H9 (cell line): ENCODE results near the genes EVX1 and JAZF1.

- PRO-cap: no peak
Observed at GRCh38 chr7:26417354-26418478, 126.1 kb downstream of the SNX10 start.

DNA sequence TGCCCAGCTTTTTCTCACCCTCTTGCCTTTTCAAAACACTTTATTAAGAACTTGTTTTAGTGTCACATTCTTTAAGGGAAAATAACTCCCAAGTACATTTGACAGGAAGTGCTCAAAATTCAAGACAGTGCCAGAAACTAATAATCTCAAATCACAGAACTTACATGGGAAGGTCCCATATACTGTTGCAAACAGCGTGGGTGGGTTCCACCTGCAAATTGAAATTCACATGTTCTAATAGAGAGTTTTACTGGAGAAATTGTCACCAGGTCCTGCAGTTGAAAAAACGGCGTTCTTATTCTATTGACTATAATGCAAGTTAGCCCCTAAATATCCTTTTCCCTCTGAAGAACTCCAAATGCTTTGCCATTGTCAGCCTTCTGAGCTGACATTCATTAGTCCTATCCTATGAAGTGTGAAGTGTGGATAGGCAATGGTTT is 261.1 kb downstream of the SKAP2 start:
- PRO-cap: no peak

GRCh38 chr7:27087801-27088651 is 7.8 kb downstream of the HOXA1 start:
- PRO-cap: no peak

GRCh38 chr7:27108579-27109473 is 6.3 kb upstream of the HOXA2 start:
- PRO-cap: no peak

- PRO-cap: no peak
Observed at GRCh38 chr7:27138291-27139038, 5.0 kb downstream of the HOXA5 start.

GRCh38 chr7:27151452-27151879 is 917 bp downstream of the HOXA3 start:
- PRO-cap: no peak

- PRO-cap: no peak
Observed at GRCh38 chr7:27172495-27173571, 1.3 kb downstream of the HOXA10 start.

- PRO-cap: no peak
Observed at GRCh38 chr7:27180543-27181732, 4.1 kb downstream of the HOXA11 start.

DNA sequence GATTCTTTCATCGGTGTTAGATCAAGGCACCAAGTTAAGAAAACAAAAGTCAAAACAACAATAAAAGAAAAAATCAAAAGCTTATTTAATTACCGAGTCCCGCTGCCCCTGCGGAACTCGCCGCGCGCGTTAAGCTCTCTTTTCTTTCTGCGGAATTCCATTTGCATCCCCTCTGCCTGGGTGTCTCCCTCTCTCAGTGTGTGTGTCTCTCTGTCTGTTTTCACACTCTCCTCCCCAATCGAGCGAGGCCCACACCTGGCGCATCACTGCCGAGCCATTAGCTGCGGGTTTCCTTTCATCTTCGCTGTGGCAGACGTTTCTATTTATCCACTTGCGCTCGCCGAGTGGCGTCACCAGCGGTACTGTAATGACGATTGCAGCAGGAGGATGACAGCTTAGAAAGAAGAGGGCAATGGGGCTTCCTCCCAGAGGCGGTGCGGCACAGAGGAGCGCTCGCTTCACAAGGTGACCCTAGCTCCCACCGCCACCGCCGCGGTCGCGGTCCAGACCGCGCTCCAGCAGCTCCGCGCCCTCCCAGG is at the start of gene EVX1:
Gene EVX1, plus strand, starts transcription at position 428 of the 539 bp plus-strand sequence.
- PRO-cap: no peak

GRCh38 chr7:27242914-27243472 is 391 bp downstream of the EVX1 start:
- PRO-cap: no peak

- PRO-cap: no peak
Observed at GRCh38 chr7:27277562-27277917, 34.9 kb downstream of the EVX1 start.

DNA sequence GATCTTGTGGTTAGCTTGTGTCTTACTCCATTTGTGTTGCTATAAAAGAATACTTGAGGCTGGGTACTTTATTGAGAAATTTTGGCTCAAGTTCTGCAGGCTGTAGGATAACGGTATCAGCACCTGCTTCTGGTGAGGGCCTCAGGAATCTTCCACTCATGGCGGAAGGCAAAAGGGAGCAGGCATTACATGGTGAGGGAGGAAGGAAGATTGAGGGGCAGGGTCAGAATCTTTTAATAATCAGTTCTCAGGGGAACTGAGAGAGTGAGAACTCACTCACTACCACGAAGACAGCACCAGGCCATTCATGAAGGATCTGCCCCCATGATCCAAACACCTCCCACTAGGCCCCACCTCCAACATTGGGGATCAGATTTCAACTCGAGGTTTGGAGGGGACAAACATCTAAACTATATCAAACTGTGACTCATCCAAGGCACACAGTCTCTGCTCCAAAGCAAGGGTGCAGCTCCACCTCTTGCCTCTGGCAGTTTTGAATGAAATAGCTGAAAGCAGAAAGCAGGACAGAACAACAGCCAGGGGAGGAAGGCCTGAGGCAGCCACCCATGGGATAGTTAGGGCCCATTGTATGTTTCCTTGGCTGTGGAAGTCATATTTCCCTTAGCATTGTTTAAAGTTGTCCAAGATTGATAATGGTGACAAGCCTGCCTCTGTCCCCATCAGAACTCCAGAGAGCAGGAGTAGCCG is 129.6 kb downstream of the EVX1 start:
- PRO-cap: no peak

DNA sequence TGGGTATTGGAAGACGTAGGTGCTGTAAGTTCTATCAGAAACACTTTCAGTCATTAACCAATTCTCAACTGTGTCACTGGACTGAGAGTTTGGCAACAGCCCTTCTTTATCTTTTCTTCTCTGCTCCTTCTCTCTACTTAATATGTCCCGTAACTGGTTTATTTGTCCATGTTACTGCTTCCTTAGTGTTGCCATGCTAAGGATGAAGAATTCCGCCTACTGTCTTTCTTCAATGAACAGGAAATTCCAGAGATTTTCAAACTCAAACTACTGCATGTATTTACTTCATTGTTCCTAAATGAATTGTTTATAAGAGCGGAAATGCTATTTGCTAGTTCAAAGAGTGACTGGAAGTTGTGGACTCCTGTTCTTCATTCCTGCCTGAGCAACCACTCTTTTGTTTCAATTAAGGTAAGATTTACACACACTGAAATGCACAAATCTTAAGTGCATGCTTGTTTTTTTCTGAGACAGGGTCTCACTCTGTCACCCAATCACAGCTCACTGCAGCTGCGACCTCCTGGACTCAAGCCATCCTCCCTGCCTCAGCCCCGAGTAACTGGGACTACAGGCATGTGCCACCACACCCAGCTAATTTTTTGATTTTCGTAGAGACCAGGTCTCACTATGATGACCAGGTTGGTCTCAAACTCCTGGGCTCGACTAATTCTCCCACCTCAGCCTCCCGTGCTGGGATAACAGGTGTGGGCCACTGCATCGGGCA is 143.9 kb downstream of the TAX1BP1 start:
- PRO-cap: no peak

GRCh38 chr7:27899564-27899988 is 159.6 kb downstream of the TAX1BP1 start:
- PRO-cap: no peak

DNA sequence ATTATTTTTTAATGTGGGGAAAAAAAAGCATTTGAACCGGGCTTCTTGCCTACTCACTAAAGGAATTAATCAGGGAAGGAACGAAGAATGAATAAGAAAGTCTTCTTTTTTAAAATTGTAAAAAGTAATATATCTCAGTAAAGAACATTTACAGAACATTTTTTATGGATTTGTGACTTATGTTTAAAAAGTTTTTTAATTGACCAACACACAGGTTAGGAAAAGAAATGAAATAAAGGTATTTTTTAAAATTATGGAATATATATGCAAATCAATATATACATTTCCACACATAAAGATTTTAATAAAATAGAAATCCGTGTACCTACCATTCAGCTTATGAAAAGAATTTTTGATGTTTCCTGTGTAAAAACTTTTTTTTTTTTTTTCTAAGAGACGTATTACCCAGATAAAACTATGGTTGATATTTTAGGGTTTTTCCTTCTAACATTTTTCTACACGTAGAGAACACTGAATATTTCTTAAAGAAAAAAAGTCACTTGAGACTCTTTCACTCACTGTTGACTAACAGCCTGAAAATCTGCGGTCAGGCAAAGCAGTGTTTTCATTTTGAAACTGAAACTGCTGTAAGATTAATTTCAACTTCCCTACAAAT is 160.7 kb downstream of the TAX1BP1 start:
- PRO-cap: no peak

- PRO-cap: no peak
Observed at GRCh38 chr7:28044187-28044851, 136.3 kb downstream of the JAZF1 start.

- PRO-cap: no peak
Observed at GRCh38 chr7:28094096-28094968, 86.3 kb downstream of the JAZF1 start.

GRCh38 chr7:28165325-28166459 is 14.9 kb downstream of the JAZF1 start:
- PRO-cap: no peak

DNA sequence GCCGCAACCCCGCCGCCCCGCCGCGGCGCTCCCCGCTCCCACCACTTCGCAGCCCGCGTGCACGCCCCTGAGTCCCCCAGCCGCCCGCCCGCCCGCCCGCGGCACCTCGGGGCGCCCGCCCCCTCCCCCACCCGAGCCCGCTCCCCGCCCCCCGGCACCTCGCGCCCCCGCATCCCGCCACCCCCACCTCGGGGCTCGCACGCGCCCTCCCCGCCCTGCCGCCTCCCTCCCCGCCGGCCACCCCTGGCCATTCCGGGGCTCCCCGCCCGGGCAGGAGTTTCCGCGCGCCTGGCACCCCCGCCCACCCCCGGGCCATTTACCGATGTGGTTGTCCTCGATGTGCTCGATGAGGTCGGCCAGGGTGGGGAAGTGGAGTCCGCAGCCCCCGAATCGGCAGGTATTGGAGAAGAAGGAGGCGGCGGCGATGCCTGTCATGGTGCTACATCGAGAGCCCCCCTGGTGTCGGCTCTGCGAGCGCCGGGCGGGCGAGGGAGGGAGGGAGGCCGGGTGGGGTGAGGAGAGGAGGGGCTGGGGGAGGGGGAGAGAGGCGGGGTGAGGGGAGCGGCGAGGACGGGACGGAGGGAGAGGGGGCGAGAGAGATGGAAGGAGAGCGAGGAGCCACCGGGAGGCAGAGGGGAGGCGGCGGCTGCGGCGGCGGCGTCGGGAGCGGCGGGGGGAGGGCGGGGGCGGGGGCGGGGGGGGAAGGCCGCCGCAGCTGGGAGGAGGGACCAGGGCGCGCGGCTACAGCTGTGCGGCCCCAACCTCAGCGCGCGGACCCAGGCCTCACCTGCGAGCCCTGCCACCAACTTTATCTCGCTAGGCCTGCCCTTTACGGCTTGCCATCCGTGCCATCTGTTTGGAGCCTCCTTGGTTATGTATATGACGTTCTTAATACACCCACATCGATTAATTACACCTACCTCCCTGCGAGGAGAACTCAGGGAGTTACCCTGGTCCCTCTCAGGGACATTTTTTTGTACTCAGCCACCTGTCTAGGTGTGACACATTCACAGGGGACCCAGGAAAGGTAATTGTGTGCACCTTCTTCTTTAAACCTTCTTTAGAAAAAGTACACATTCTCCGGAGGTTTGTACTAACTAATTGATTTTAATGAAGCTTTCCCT is at the start of gene JAZF1:
Gene JAZF1, minus strand, starts transcription at position 653 of the 1,124 bp plus-strand sequence.
- PRO-cap: bidirectional peak, plus-strand start at position 581 of the sequence, minus-strand start at position 464 of the sequence

DNA sequence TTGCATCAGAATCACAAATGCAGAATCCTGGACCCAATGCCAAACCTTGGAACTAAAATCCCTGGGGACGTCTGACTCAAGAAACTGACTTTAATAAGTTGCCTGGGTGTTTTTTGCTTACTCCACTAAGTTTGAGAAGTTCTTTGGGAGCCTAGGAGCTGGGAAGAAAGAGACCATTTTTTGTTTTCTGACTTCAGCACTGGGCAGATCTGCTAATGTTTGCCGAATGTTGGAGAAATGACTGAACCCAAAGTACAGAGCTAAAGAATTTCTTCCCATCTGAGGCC is 6.5 kb upstream of the CREB5 start:
- PRO-cap: no peak